PC-3 (cell line): ENCODE measurements around a stretch of chr7.

DNA sequence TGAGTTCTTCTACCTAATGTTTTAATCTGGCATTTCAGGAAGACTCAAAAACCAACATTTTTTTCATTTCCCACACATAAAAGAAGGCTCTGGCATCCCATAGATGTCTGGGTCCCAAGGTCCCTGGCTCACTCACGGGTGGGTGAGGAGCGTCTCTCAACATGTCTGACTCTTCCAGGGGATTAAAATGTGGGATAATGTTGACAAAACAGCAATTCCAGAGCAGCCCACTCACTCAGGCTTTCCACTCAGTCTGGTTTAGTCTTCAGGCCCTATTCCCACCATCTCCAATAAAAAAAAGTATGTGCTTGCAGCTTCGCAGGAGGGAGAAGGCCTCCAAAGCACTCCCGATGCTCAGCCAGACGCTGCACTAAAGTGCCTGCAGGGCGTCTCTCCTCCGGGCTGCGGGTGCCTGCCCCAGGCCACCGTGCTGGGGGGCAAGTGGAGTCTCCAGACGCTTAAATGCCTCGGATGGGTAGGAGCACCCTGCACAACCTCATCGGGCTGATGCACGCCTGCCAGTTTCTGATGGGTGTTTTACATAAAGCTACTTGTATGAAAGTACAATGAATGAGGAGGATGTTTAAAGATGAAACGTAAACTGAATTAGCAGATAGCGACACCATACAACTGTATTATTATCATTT lies 31.2 kb upstream of the NCAPG2 start:
- RAMPAGE, long total RNA = no peak

GRCh38 chr7:158813143-158813489 lies 16.2 kb downstream of the ESYT2 start:
- RAMPAGE, long total RNA = no peak

DNA sequence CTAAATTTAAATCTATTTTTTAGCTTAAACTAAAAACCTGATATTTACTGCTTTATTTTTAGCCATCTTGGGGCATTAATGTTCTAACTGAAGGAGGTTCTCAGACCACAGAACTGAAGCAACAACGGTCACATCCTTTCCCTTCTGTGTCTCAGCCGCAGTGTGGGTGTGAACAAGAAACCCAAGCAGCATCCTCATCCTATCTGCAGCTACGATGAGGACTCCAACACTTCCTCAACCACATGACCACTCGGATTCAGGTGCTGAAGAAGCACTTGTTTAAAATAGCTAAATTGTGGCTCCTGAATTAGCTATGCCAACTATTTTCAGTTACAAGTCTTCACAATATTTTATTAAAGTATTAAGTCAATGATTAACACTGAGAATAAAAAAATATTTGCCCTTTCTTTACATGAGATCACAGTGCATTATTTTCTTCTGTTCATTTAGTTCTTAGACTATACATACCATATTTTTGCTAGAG lies 5.2 kb downstream of the ESYT2 start:
- RAMPAGE, long total RNA = no peak

- RAMPAGE, long total RNA = no peak
Observed at GRCh38 chr7:158825563-158826492, 3.5 kb downstream of the ESYT2 start.

GRCh38 chr7:158858944-158859337 lies 2.6 kb downstream of the DYNC2I1 start:
- RAMPAGE, long total RNA = no peak

- RAMPAGE, long total RNA = no peak
Observed at GRCh38 chr7:159031692-159032067, 113.0 kb downstream of the VIPR2 start.